Tibial nerve (tissue), 3 donors: Measurements from ENCODE around the gene UVRAG.

DNA sequence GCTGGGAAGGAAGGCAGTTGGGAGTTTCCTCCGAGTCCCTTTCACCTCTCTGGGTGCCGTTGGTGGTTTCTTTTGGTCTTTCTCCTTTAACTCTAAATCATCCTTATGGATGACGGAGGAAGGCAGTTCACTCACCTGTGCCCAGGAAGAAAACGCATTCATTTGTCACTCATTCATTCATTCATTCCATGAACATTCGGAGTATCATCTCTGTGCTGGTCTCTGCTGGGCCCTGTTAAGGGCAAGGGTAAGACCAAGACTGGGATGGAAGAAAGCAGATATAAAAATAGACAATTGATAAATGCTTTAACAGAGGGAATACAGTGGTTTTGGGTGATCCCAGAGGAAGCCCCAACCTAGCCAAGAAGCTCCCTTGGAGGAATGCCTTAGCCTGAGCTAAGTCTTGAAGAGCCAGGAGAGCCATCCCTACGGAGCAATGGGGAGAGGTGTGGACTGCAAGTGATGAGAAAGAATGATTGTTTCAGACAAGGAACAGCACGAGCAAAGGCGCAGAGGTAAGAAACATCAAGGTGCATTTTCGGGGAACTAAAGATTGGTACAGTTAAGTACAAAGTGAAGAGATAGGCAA is 96.6 kb downstream of the RNF169 start:
- PRO-cap = no peak
- RAMPAGE, long total RNA, 3 experiments = no peak in any of the 3 experiments

DNA sequence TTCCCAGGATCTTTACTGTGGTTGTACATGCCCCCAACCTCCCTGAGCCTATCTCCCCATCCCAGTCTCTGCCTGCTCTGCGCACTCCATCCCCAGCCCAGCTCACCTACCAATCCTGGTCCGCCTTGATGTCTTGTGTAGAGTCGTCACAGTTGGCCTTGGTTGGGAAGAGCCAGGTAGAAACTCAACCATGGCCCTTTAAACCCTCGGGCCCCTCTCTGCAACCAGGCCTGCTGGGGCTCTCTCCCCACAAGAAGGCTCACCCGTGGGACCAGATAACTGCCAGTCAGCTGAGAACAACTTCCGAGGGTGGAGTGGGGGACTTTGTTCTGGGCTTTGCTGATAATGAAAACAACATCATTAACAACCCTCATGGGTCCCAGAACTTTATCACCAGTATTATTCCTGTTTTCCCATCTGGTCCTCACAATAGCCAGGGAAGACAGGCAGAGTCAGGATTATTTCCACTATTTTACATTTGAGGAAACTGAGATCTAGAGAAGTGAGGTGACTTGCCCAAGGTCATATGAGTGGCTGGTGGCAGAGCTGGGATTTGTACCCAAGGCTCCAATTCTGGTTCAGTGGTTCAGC is 54.1 kb upstream of the SLCO2B1 start:
- PRO-cap = no peak
- RAMPAGE, long total RNA, 3 experiments = no peak in any of the 3 experiments

DNA sequence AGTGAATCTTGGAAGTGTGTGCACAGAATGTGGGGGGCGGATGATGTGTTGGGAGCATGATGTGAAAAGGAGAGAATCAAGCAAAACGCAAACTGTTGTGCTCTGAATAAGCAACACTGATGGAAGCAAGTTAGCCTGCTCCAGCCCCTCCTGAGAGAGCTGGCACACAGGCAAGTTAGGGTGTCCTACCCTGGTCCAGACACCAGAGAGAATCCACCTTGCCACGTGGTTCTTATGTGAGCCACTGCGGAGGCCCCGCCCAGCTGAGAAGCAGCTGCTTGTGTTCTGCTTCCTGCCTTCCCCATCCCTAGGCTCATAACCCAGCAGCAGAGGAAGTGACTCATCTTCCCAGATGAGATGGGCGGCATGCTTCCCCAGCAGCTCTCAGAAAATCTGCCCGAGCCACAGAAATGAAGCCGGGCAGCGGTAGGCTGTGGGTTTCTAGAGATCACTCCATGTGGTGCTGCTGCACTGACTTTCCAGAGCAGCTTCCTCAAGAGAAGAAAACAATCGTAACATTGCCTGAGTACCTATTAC is 7.8 kb upstream of the SLCO2B1 start:
- PRO-cap = no peak
- RAMPAGE, long total RNA, 3 experiments = no peak in any of the 3 experiments

DNA sequence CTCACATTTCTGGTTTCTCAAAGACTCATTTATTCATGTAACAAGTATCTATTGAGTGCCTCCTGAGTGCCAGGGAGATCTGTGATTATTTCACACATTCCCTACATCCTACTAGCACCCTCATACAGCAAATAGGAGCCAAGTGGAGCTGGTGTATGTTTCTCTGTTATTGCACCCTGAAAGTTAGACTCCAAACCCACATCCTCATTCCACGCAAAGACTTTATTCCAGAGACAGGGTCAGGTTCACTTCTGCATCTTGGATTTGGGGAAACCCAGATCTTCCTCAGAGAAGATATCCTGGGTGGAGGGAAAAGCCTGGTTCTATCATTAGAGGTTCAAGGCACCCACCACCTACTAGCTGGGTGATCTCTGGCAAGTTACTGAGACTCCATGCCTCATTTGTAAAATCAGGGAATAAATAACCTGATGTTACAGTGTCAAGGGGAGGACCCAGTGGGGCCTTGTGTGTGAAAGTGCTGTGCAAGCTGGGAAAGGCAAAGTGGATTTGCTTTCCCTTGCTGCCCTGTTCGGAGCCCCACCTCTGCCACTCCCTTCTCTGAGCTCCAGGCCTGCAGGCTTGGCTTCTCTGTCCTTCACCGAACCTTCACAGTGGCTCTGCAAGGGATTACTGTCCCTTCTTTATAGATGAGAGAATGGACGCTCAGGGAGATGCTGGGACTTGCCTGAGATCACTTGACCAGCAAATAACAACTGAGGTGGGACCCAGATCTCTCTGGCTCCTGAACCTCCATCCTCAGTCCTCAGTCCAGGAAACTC is 990 bp upstream of the SLCO2B1 start:
- PRO-cap = no peak
- RAMPAGE, long total RNA, 3 experiments = no peak in any of the 3 experiments

- PRO-cap = no peak
- RAMPAGE, long total RNA, 3 experiments = no peak in any of the 3 experiments
Measured at GRCh38 chr11:75208930-75209831, 31.4 kb upstream of the TPBGL start.

- PRO-cap = no peak
- RAMPAGE, long total RNA, 3 experiments = no peak in any of the 3 experiments
Measured at GRCh38 chr11:75323469-75324042, 27.9 kb downstream of the ARRB1 start.

DNA sequence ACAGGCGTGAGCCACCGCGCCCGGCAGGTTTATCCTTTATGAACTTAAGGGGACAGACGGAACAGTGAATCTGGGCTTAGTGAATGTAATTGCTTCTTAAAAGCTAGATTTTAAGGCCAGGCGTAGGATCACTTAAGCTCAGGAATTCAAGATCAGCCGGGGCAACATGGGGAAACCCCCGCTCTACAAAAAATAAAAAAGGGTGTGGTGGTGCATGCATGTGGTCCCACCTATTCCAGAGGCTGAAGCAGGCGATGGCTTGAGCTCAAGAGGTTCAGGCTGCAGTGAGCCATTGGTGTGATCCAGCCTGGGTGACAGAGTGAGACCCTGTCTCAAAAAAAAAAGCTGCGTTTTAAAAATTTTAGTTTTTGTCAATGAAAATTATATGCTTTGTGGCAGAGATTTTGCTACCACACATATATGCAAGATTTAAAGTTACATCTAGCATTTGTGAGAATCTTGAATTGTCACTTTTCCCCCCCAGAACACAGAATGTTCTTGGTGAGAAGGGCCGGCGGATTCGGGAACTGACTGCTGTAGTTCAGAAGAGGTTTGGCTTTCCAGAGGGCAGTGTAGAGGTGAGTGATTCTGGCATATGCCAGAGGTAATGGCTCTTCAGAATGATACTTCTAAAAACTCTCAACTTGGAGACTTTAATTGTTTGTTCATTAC is 2.0 kb downstream of the RPS3 start:
- PRO-cap = no peak
- RAMPAGE, long total RNA, 3 experiments = no peak in any of the 3 experiments

GRCh38 chr11:75564814-75565985 is 3.1 kb downstream of the SERPINH1 start:
- PRO-cap = no peak
- RAMPAGE, long total RNA, 3 experiments = no peak in any of the 3 experiments

GRCh38 chr11:75572273-75573010 is 10.4 kb downstream of the SERPINH1 start:
- PRO-cap = no peak
- RAMPAGE, long total RNA, 3 experiments = no peak in any of the 3 experiments

DNA sequence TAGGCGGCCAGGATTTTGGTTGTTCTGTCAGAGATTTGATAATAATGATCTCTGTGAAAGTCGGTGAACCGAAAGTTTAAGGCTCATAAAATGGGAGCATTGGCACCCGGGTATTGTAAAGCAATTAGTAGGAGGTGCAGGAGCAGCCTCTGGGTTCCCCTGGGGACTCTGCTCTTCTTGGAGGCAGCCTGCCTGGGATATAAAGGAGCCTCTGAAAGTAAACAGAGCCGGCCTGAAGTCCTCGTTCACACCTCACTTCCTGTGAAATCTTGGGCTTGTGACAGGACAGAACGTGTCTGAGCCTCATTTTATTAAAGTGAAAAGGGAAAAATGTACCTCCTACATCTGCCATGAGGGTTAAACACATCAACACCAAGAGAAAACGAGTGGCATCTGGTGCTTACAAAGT is 33.8 kb downstream of the MAP6 start:
- PRO-cap = no peak
- RAMPAGE, long total RNA, 3 experiments = no peak in any of the 3 experiments

- PRO-cap = no peak
- RAMPAGE, long total RNA, 3 experiments = no peak in any of the 3 experiments
Measured at GRCh38 chr11:75715619-75715999, 2.0 kb upstream of the MOGAT2 start.

- PRO-cap = bidirectional peak, plus-strand start at chr11:75814863, minus-strand start at chr11:75814758; bidirectional peak, plus-strand start at chr11:75815242, minus-strand start at chr11:75815081
- RAMPAGE, long total RNA, 3 experiments = no peak in any of the 3 experiments
Measured at GRCh38 chr11:75814426-75815314, at the start of gene UVRAG. Gene UVRAG, plus strand, starts transcription at chr11:75815210.

GRCh38 chr11:75816553-75817227 is 1.7 kb downstream of the UVRAG start:
- PRO-cap = no peak
- RAMPAGE, long total RNA, 3 experiments = no peak in any of the 3 experiments

DNA sequence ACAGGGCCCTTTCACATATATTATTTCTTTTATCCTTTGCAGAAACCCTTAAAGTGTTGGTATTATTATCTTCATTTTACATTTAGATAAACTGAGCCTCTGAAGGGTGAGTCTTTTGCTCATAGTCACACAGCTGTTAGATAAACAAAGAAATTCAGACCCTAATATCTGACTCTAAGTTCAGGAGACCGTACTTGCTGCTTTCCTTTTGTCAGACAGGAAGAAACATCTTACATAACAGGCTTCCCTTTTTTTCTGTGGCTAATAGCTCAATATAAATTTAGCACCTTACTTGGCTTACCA is 128.8 kb downstream of the WNT11 start:
- PRO-cap = no peak
- RAMPAGE, long total RNA, 3 experiments = no peak in any of the 3 experiments

GRCh38 chr11:76209134-76210414 is 3.3 kb upstream of the WNT11 start:
- PRO-cap = no peak
- RAMPAGE, long total RNA, 3 experiments = no peak in any of the 3 experiments

GRCh38 chr11:76234692-76235669 is 28.7 kb upstream of the WNT11 start:
- PRO-cap = bidirectional peak, plus-strand start at chr11:76235510, minus-strand start at chr11:76235345
- RAMPAGE, long total RNA, 3 experiments = no peak in any of the 3 experiments

- PRO-cap = no peak
- RAMPAGE, long total RNA, 3 experiments = no peak in any of the 3 experiments
Measured at GRCh38 chr11:76591308-76591898, 79.1 kb downstream of the LRRC32 start.

GRCh38 chr11:76610661-76611545 is 59.6 kb downstream of the LRRC32 start:
- PRO-cap = no peak
- RAMPAGE, long total RNA, 3 experiments = no peak in any of the 3 experiments

DNA sequence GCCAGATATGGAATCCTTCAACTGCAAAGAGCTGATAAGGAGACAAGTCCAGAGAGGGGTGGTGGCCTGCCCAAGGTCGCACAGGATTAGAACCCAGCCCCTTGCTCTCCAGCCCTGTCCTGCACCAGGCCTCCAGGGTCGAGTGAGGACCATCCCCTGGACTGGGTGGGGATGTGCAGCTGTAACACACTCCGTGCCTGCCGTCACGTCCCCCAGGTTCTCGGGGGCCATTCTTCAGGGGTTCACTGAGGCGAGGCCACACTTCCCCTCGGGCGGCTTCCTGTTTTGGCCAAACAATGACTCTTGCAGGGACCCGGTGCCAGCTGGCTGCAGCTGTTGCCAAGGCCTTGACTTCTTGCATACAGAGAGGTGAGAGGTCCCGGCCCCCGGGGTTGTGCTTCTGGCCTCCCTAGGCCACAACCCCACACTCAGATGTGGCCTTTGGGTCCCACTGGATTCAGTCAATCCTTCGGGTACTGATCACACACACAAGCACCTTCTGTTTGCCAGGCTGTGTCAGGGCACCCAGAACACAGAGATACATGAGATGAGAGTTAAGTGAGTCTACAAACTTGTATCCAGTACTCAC is 33.0 kb downstream of the LRRC32 start:
- PRO-cap = no peak
- RAMPAGE, long total RNA, 3 experiments = no peak in any of the 3 experiments

GRCh38 chr11:76660752-76661348 is 9.7 kb downstream of the LRRC32 start:
- PRO-cap = no peak
- RAMPAGE, long total RNA, 3 experiments = no peak in any of the 3 experiments